Kidney (tissue), 2 donors: ENCODE measurements around the gene CCND3.

GRCh38 chr6:41098541-41099864 is 26.2 kb downstream of the NFYA start:
- PRO-cap, result no peak
- RRBS, result no CpG with 5 or more reads among the region's 5 CpGs

GRCh38 chr6:41186137-41186684 is 14.7 kb downstream of the TREML2 start:
- PRO-cap, result no peak
- RRBS, result 62% methylated on average over 2 of the region's 6 CpGs

DNA sequence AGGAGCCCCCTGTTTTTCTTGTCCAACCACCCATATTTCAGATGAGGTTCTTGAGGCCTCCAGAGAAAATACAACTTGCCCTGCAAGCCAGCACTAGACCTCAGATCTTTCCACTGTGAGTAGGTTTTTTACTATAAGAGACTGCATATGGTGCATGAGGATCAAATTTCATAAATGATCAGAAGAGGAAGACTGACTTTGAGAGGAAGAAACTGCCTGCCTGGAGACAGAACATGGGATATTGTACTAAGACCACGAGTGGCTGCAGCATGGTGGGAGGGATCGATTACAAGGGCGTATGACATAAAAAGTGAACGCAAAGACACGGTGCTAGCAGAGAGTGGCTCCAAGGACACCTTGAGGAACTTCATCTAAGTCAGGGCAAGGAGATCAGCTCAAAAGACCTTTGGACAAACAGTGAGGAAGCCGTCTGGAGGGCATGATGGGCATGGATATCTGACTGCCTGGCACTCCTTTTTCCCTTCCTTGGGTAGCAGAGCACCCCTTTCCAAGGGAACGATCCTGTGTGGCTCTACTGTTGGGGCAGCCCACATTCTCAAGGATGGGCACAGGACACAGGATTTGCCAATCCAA is 3.6 kb downstream of the TREM1 start:
- PRO-cap, result no peak
- RRBS, result no CpG with 5 or more reads among the region's 7 CpGs

DNA sequence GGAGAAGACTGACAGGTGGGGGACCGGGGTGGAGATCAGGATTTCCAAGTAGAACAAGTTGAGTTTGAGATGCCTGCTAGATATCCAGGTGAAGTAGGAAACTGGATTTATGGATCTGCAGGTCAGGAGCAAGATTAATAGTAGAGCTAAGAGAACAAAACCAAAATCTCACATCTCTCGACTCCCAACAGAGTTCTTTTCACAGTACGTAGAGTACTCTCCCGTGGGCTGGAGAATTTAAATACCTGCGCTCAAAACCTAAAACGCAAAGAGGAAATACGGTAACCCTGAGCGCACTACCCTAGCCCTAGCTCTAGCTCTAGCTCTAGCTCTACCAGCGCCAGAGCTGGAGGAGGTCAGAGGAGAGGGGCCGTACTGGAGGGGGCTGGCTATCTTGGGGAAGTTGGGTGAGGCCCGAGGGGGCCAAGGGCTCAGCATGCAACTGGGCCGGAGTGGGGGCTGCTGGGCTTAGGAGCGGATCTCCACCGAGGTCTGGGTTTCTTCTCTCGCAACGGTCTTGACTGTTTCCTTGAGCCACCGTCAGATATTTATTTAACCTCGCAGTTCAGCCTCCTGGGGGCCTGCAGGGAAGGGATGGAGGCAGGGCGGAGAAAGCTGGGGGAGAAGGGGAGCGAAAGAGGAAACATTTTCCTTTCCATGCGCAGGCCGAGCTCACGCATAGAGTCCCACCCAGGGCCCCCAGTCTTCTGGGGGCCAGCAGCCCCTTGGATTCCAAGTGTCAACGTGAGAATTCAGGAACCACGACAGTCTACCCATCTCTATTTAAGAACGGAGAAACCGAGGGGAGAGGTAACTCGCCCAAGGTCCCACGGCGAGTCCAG is 91.0 kb downstream of the NCR2 start:
- PRO-cap, result no peak
- RRBS, result no CpG with 5 or more reads among the region's 30 CpGs

GRCh38 chr6:41519175-41520637 is 26.5 kb upstream of the FOXP4 start:
- PRO-cap, result no peak
- RRBS, result 59% methylated on average over 6 of the region's 10 CpGs

- PRO-cap, result no peak
- RRBS, result 22% methylated on average over 2 of the region's 13 CpGs
Measured at GRCh38 chr6:41545303-41545636, 911 bp upstream of the FOXP4 start.

DNA sequence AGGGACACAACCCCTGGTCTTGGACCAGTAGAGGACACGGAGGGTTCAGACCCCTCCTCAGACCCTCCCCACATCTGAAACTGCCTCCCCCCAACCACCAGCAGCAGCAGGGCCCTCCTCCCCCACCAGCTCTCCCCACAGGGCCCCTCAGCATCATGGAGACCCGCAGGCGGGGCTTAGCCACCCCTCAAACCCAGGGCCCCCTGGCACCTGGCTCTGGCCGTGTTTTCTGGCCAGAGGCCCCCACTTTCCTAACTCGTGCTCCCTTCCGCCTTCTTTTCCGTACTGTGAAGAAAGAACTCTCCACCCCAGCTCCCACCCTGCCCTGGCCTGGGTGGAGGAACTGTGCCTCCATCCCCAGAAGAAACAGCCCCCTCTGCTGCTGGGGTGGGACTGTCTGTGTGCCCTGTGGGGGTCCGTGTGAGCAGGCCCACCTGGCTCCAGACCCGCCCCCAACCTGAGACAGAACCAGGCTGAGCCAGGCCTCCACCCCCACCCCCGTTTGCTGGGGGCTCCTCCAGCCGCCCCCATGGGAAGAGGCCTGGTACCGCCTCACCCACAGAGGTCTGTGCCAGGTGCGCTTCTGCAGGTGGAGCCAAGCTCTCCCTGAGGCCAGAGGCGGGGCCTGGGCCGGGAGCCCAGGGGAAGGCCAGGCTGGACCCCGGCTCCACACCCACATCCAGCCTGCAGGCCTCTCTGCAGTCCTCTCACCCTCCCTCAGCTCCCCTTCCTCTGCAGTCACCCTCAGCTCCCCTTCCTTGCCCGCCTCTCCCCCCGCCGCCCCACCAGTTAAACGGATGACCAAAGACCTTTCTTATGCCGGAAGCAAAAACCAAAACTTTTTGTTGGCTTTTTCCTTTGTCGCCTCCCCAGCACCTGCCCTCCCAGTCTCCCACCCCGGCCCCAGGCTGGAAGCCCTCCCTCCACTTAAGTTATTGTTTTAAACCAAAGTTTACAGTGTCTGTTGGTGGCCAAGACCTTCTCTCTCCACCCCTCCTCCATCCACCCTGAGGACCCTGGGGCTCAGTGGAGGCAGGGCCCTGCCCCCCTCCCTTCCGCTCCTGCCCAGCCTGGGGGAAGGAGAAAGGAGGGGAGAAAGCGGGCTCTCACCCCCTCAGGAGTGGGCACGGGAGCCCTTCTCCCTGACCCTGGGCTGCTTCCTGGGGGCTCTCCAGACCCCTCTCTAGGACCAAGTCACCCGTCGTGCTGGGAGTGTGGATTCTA is 38.7 kb upstream of the MDFI start:
- PRO-cap, result no peak
- RRBS, result 88% methylated on average over 2 of the region's 28 CpGs

DNA sequence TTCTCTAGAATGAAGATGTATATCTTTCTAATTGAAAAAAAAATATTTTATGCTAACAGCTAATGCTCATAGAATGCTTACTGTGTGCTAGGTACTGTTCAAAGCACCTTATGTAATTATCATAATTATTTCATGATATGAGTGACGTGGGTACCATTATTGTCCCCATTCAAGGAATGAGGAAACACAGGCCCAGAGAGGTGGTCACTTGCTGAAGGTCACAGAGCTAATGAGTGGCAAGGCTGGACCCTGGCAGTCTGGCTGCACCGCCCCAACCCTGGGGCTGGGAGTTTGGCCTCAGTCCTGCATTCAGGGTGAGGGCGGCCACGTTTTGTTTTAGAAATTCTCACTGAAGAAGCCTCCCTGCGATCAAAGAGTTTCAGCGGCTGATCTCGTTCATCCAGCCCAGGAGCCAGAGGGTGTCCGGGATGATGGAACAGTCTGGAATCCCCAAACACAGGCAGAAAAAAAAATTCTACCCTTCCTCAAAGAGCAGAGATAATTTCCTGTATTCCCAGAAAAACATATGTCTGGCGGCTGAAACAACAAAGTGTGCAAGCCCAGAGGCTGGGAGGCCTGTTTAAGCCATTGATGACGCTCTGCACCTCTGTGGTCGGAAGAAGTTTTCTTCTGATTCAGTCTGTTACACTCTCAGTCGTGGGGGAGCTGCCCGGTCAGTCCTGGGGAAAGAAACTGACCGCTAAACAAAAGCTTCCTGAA is 37.2 kb downstream of the TFEB start:
- PRO-cap, result no peak
- RRBS, result no CpG with 5 or more reads among the region's 14 CpGs

GRCh38 chr6:41723244-41724327 is 11.8 kb downstream of the TFEB start:
- PRO-cap, result bidirectional peak, plus-strand start at chr6:41723676, minus-strand start at chr6:41723732
- RRBS, result no CpG with 5 or more reads among the region's 29 CpGs

GRCh38 chr6:41734674-41735268 is 637 bp downstream of the TFEB start:
- PRO-cap, result bidirectional peak, plus-strand start at chr6:41735118, minus-strand start at chr6:41734787
- RRBS, result 2% methylated on average over 40 of the region's 59 CpGs

GRCh38 chr6:41940171-41941203 is 1.1 kb downstream of the CCND3 start:
- PRO-cap, result no peak
- RRBS, result 3% methylated on average over 16 of the region's 59 CpGs

GRCh38 chr6:41941204-41942375 is at the start of gene CCND3:
CCND3 (minus strand) TSS chr6:41941808.
- PRO-cap, result bidirectional peak, plus-strand start at chr6:41942273, minus-strand start at chr6:41941805
- RRBS, result 1% methylated on average over 19 of the region's 103 CpGs

DNA sequence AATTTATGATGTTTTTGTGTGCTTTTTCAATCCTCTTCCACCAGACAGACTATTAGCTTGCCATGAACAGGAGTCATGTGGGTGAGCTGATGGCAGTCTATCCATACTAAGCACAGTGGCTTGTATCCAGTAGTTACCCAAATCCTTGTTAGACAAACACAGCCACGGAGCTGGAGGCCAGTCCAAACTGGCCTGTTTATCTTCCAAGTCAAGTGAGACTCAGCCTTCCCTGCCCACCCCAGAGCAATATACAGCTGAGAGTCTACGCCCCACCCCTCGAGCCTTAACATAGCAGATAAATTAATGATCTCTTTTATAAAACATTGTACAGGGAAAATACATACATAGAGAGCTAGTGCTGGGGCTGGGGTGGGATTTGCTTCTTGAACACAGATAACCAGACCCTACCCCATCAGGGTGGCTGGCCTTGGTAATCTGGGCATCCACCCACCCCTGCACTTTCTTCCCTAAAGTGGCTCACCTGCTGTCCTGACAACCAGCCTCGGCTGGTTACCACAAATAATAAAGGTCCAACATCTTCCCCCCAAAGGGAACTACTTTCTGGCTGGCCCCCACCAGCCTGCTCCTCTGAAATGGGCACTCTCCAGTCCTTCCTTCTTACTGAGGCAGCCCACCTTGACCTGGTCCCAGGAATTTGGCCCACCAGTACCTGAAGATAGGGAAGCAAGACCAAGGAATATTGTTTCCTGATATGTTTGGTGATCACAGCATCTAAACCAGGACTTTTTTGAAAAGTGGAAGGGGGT is 40.9 kb downstream of the C6orf132 start:
- PRO-cap, result no peak
- RRBS, result no CpG with 5 or more reads among the region's 4 CpGs

DNA sequence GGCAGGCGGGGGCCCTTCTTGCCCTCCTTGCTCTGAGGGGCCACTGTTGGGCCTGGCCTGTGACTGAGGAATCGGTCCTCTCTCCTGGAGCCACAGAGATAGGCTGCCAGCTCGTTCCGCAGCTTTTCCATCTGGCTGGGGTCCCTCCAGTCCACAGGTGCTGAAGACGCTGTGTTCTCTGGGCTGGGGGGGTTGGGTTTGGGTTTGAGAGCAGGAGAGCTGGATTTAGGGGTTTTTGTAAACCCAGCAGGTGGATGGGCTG is 36.1 kb downstream of the C6orf132 start:
- PRO-cap, result no peak
- RRBS, result no CpG with 5 or more reads among the region's 5 CpGs

DNA sequence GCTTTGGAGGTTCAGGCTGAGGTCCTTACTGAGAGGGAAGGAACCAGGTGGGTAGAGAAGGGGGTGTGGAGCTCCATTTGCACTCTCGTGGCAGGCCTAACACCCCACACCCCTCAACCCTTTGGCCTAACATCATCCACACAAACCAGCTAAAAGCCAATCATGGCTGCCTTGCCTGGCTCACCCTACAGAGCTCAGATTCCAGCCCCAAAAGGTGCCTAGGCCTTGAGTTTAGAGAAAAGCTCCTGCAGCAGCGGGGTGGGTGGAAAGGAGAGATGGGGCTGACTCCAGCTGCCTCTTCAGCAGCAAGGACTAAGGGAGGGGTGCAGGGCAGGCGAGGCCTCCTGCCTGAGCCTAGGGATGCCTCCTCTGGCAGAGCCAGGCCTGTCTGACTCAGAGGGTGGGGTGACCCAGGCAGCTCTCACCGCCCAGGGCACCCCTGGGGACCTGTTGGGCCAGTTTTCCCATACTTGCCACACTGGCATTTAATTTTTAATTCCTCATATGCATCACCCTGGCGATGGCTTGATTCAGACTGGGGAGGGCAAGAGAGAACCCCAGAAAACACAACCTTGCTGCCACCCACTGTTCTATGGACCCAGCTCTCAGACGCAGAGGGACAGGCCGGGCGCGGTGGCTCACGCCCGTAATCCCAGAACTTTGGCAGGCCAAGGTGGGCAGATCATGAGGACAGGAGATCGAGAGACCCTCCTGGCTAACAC is 19.8 kb downstream of the C6orf132 start:
- PRO-cap, result no peak
- RRBS, result no CpG with 5 or more reads among the region's 12 CpGs

- PRO-cap, result no peak
- RRBS, result no CpG with 5 or more reads among the region's 3 CpGs
Measured at GRCh38 chr6:42139105-42139605, 3.3 kb downstream of the C6orf132 start.

DNA sequence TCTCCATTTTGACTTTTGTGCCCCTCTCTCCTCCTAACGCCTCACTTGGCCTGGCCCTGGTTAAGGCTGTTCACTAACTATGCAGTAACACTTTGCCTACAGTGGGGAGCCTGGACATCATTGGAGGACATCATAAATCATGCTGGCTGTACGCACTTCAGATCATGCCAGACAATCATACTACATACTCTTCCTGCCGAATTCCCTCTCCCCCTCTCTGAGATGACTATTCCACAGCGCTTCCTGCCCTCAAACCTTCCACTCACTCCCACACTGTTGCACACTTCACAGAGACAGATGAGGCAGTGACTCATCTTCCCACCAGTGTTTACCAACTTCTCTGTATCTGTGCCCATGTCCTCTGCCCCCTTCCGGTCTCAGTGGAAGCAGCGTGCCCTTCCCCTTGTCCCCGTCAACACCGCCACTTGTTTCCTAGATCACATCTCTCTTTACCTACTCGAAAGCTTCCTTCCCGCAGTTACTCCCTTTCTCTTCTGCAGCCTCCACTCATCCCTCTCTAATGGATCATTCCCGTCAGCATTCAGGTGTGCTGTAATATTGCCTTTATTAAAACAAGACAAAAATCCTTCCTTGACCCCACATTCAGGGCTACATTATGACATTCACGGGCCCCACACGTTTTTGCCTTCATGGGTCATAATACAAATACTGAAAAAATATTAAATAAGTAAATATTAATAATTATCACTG is 3.3 kb upstream of the GUCA1B start:
- PRO-cap, result no peak
- RRBS, result no CpG with 5 or more reads among the region's 13 CpGs

GRCh38 chr6:42226620-42227193 is 9.0 kb upstream of the MRPS10 start:
- PRO-cap, result bidirectional peak, plus-strand start at chr6:42227083, minus-strand start at chr6:42226950
- RRBS, result no CpG with 5 or more reads among the region's 8 CpGs

- PRO-cap, result no peak
Measured at GRCh38 chr6:42555813-42556025, 8.1 kb upstream of the UBR2 start.

GRCh38 chr6:42744364-42744864 is 1.5 kb downstream of the TBCC start:
- PRO-cap, result no peak
- RRBS, result no CpG with 5 or more reads among the region's 19 CpGs